Peritoneum (tissue), 1 donor: Measurements from ENCODE around the gene CELF6.

DNA sequence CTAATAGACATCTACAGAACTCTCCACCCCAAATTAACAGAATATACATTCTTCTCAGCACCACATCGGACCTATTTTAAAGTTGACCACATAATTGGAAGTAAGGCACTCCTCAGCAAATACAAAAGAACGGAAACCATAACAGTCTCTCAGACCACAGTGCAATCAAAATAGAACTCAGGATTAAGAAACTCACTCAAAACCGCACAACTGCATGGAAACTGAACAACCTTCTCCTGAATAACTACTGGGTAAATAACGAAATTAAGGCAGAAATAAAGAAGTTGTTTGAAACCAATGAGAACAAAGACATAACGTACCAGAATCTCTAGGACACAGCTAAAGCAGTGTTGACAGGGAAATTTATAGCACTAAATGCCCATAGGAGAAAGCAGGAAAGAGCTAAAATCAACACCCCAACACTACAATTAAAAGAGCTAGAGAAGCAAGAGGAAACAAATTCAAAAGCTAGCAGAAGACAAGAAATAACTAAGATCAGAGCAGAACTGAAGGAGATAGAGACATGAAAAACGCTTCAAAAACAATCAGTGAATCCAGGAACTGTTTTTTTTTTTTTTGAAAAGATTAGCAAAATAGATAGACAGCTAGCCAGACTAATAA, 152.9 kb downstream of the THSD4 start:
- PRO-cap: no peak

GRCh38 chr15:71279198-71280467, 164.4 kb downstream of the THSD4 start:
- PRO-cap: no peak

GRCh38 chr15:71447652-71448192, 332.5 kb downstream of the THSD4 start:
- PRO-cap: no peak

GRCh38 chr15:71611551-71611993, 198.8 kb upstream of the NR2E3 start:
- PRO-cap: no peak

DNA sequence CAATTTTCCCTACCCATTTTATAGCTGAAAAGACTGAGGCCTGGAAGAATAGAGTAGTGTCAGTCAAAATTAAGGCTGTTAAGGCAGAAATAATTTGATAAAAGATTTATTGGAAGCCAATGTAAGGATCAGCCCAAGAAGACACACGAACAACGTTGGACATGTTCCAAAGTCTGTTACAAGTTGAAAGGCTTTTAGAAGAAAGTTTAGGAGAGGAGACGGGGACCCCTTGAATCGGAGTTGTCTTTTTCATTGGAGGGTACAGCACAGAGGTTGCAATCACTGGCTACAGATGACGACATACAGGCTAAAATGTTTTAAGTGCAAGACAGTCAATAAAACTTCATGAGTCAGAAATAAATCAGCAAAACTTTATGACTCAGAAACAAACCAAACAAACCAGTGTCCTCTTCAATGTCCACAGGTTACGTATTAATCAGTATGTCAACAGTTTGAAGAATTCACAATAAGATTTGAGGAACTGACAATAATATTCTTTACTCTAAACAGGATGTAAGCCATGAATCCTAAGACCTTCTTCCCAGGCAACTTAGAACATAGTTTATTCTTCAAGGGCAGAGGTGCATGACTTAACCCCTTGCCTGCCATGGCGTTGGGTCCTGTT, 62.9 kb upstream of the NR2E3 start:
- PRO-cap: no peak

GRCh38 chr15:71747978-71748867, 62.1 kb upstream of the NR2E3 start:
- PRO-cap: no peak

- PRO-cap: no peak
Measured at GRCh38 chr15:72179861-72180572, 17.6 kb downstream of the GRAMD2A start.

GRCh38 chr15:72208422-72209052, 10.9 kb upstream of the GRAMD2A start:
- PRO-cap: no peak

GRCh38 chr15:72319576-72320836, at the start of gene CELF6:
CELF6 (minus strand) TSS chr15:72320157.
- PRO-cap: no peak

DNA sequence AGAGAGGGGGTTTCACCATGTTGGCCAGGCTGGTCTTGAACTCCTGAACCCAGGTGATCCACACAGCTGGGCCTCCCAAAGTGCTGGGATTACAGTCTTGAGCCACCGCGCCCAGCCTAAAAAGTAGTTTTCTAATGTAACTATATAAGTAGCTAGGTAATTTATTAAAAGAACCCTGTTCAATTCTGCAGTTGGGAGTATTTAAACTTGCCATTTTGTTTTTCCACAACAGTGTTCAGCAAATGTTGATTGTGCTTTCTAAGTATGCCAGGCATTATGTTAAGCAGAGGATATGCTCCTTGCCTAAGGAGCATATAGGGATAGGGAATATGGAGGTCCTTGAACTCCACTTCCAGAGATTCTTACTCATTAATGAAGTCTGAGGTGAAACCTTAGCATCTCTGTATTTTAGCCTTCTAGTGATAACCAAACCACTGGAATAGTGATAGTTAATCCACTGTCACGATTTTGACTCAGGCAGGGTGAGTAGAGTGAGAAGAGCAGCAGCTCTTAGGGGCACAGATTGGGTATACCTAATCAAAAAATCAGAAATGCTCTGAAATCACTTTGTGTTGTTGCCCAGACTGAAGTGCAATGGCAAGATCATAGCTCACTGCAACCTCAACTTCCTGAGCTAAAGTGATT, 4.3 kb downstream of the ARIH1 start:
- PRO-cap: no peak

GRCh38 chr15:72495390-72495530, 21.1 kb downstream of the ARIH1 start:
- PRO-cap: no peak

- PRO-cap: no peak
Measured at GRCh38 chr15:72779675-72780304, 3.8 kb downstream of the ADPGK start.

- PRO-cap: no peak
Measured at GRCh38 chr15:72994702-72995432, 57.4 kb upstream of the NEO1 start.

DNA sequence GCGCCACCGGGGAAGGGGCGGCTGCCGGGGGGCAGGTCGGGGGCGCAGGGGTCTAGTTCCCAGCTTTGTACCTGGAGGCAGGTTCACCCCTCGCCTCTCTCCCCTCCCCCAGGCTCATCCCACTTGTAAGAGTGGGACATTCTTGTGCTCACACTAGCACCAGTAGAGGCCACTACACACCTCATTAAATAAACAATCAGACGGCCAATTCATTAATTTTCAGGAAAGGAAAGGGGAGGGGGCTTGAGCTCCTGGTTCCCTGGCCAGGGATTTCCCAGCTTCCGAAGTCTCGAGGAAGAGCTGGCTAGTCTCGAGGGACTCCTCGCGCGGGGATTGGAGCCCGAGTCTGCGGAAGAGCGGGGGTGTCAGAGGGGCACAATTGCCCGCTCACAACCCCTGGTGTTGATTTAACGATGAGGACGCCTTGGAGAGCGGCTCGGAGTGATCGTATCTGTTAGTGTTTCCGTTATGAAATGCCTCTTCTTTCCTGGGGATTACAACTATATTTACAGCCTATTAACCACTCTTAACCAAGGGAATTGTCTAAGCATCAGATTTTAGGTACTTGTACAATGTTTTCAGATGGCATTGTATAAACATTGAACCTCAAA, 826 bp downstream of the NEO1 start:
- PRO-cap: no peak

GRCh38 chr15:73054382-73055189, 2.3 kb downstream of the NEO1 start:
- PRO-cap: no peak

- PRO-cap: no peak
Measured at GRCh38 chr15:73374777-73375256, 6.1 kb upstream of the HCN4 start.

GRCh38 chr15:73609954-73610461, 23.2 kb downstream of the NPTN start:
- PRO-cap: no peak

DNA sequence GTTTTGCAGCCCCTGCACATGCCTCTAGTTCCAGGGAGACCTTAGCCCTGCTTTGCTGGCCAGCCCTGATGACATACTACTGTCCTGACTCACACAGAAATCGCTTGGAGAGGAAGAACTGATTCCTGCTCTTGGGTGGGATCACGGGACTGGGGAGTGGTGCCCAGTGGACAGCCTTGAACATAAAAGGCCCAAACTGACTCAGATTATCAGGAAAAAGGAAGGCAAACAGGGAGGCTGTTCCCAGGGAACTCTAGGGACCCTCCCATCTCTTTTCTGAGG, 5.0 kb downstream of the CD276 start:
- PRO-cap: no peak

GRCh38 chr15:73696772-73697475, 12.7 kb downstream of the CD276 start:
- PRO-cap: no peak

DNA sequence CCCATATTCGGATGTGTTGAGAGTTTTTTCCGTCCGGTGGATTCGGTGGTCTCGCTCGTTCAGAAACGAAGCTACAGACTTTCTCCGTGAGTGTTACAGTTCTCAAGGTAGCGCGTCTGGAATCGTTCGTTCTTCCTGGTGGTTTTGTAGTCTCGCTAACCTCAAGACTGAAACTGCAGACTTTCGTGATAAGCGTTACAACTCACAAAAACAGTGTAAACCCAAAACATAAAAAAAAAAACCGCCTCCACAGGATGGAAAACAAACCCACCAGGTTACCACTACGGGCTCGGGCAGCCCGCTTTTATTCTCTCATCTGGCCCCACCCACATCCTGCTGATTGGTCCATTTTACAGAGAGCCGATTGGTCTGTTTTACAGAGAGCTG, 21.7 kb downstream of the INSYN1 start:
- PRO-cap: no peak